RPMI7951 (cell line): ENCODE data around the gene CENPU.

DNA sequence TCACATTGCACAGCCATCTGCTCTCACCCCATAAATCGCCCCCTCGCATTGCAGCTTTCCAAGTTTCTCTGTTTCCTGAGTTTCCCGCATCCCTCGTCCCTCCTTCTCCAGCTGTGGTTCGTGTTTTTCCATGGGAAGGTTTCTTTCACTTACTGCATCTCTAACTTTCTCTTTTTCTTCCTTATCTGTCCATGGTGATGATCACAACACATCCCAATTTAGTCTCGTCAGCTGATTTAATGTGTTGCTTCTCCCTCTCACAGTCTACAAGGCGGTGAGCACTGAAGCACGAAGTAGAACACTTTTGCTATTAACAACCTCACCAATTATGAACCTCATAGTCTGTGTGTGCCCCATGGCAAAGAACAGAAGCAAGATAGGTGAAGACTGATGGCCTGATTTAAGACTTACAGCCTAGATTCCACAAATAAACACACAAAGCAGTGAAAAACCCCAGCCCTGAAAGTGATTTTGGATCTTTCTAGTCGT, 118.0 kb downstream of the ENPP6 start:
- RAMPAGE, long total RNA, result no peak

GRCh38 chr4:184264218-184264735, 46.6 kb upstream of the ENPP6 start:
- RAMPAGE, long total RNA, result no peak

- RAMPAGE, long total RNA, result no peak
These were observed 50.3 kb upstream of the ENPP6 start for GRCh38 chr4:184267658-184268753.

DNA sequence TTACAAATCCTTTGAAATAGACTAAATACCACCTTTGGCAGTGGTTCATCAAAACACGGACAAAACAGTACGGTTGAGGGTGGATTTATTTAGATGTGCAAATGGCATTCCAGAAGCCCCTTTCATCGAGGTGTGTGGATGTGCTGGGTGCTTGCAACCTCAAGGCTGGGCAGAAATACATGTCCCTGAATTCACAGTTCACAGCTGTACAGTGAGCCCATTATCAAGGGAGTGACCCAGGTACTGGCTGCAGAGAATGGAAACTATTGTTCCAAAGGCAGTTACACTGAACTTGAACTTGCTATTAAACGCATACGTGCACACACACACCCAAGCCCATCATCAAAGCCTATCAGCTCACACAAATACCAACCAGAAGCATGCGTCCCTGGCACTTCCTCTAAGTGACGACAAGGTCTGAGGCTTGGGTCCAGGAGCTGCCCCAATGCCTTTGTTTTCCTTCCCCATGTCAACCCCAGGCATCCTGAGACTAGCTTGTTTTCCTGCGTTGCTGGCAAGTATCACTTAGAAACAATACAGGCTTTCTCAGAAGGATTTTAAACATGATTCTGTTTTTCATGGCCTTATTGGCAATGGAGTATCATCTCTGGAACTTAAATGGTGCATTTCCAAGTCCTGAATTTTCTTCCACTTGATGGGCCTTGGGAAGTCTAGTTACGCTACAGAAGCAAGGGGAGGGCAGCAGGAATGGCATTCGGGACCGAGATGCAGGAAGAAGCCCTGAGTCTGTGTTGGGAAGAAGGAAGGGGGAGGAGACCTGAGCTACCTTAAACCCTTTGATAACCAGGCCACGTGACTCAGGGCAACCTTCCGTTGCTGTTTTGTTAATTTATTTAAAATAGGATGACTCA, 88.5 kb downstream of the IRF2 start:
- RAMPAGE, long total RNA, result no peak

- RAMPAGE, long total RNA, result no peak
These were observed 84.2 kb downstream of the IRF2 start for GRCh38 chr4:184390116-184390648.

DNA sequence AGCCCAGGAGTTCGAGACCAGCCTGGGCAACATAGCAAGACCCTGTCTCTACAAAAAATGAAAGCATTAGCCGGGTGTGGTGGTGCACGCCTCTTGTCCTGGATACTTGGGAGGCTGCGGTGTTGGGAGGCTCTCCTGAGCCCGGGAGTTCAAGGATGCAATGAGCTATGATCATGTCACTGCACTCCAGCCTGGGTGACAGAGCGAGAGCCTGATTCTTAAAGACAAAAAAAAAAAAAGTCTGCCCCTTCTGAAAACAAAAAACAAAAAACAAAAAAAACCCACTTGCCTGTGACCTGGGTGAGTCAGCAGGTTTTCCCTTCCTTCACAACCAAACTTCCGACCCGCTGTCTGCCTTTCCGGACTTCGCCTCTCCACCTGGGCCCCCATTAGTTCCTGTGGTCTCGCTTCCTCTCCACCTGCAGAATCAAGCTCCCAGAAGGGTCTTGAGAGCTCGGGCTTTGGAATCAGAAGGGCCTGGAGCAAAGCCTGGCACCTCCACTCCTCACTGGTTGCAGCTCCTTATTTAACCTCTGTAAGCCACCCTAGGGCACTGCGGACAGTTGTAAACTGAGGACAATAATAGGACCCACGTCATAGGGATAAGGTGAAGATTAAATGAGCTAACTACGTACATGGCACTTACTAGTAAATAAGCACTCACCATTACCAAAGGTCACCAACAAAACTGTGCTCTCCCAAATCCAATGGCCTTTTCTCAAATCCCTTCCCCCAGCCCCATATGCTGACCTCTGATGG, 64.5 kb downstream of the IRF2 start:
- RAMPAGE, long total RNA, result no peak

- RAMPAGE, long total RNA, result no peak
These were observed 61.0 kb downstream of the IRF2 start for GRCh38 chr4:184413237-184413790.

- RAMPAGE, long total RNA, result no peak
These were observed 46.7 kb downstream of the IRF2 start for GRCh38 chr4:184427679-184428089.

DNA sequence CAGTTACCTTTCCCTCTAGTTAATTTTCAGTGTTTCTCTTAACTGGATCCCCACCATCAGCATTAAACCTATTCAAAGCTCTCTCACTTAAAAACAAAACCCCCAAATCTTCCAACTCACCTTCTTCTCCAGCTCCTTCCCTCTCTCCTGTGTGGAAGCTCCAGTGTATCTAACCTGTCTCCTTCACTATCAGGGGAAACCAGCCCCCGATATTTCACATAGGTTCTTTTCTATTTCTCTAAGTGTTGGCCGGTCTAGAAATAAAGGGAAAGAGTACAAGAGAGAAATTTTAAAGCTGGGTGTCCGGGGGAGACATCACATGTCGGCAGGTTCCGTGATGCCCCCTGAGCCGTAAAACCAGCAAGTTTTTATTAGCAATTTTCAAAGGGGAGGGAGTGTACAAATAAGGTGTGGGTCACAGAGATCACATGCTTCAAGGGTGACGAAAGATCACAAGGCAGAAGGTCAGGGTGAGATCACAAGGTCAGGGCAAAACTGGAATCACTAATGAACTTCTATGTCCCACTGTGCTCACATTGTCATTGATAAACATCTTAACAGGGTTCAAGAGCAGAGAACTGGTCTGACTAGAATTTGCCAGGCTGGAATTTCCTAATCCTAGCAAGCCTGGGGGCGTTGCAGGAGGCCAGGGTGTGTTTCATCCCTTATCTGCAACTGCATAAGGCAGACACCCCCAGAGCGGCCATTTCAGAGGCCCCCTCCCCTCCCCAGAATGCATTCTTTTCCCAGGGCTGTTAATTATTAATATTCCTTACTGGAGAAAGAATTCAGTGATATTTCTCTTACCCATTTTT, 23.6 kb downstream of the CASP3 start:
- RAMPAGE, long total RNA, result no peak

GRCh38 chr4:184733618-184734663, at the start of gene CENPU:
CENPU (minus strand) TSS chr4:184734096.
- RAMPAGE, long total RNA, result start-site peak on the minus strand at chr4:184734074-184734102, 475 and 94 reads in 2 replicates

- RAMPAGE, long total RNA, result no peak
These were observed 17.1 kb upstream of the CENPU start for GRCh38 chr4:184750717-184751623.

GRCh38 chr4:184802447-184803239, 23.1 kb downstream of the ACSL1 start:
- RAMPAGE, long total RNA, result no peak

DNA sequence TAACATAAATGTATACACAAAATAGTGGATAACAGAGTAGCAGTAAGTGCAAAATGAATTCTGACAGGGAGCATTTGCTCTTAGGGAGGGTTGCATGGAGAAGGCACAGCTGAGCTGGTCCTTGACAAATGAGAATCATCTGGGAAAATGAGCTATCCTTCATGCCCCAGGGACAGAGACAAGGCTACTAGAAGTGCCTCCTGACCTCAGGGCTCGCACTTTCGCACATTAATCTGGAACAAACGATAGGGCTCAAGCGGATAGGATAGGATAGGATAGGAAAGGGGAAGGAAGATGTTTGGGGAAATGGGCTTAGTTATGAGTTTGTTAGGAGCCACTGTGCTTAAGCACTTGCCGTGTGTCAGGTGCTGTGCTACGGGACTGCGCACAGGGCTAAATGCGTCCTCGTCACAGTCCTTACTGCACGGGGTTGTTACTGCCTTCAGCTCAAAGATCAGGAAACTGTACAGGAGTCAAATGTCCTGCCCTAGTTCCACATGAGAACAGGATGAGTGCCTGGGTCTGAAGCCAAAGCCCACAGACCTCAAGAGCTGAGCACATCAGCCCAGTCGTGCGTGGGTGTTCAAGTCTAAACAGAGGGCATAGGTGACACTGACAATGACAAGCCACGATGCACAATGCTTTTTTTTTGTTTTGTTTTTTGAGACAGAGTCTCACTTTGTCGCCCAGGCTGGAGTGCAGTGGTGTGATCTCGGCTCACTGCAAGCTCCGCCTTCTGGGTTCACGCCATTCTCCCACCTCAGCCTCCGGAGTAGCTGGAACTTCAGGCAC, 15.1 kb downstream of the ACSL1 start:
- RAMPAGE, long total RNA, result no peak

DNA sequence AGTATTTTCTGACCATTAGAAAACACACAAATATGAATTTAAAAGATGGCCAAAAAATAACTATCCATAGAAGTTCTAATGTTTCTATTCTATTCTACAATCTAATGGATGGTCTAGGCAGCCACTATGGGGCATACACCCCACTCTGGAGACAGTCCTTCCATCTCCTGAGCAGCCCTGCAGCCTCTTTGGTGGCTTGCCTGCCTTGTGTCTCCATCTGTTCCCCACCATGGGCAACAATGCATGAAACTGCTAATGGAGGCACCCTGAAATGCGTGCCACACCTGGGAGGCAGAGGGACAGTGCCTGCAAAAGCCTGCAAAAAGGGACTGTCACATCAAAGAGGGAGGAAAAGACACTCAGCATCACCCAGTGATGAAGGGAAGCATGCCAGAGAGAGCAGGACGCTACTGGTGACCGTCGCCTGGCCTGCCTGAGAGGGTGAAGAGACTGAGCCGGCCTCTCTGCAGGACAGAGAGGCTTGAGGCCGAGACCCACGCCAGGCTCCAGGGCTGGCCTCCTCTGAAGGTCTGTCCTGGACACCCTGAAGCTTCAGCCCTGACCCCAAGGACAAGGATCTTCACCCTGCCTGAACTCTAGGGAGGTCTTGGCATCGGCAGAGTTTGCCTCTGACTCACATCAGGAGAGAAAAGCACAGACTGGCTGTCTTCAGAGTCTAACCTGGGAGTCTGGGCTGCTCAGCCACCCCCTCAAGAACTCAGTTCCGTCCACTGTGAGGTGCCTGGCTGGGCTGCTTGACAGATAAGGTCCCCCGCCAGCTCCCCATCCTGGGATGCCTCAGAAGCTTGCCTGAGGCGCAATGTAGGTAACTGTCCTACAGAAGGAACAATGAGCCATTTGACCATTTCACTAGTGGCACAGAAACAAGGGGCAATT, 8.2 kb downstream of the ACSL1 start:
- RAMPAGE, long total RNA, result no peak

DNA sequence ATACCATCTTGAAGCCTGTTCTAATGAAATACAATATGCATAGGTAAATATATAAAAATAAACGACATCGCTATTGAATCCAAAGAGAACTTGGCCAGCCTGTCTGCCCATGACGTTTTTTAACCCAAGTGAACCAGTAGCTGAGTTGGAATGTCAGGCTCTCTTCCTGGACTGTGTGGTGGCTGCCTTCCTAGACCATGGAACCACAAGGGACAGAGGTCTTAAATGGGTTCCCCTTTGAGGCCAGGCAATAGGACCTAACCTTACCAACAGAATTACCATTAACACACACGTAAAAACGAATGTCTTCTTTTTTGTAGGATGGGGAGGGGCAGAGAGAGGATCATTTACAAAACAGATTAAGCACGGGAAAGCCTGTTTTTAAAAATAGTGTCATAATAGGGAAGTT, 69.3 kb upstream of the ACSL1 start:
- RAMPAGE, long total RNA, result no peak

GRCh38 chr4:184899182-184900043, 73.6 kb upstream of the ACSL1 start:
- RAMPAGE, long total RNA, result no peak

- RAMPAGE, long total RNA, result no peak
These were observed 57.9 kb upstream of the HELT start for GRCh38 chr4:184960390-184960758.

DNA sequence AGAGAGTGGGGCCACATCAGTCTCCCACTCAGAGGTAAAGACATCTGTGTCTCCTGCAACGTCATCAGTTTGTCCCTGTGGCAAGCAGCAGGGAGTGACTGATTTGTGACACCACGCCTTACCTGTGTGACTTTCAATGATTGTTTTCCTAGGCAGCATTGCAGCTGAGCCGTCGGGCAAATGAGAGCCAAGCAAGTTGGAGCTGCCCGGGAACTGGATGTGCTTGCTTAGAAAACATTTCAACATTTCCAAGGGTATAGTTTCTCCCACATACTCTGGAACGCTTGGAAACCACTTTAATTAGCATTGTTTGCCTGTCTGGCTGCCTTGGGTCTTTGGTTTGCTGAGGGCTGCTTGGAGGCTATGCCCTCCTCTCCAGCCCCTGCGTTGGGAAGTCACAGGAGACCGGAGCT, 29.6 kb upstream of the HELT start:
- RAMPAGE, long total RNA, result no peak

- RAMPAGE, long total RNA, result no peak
These were observed 4.5 kb downstream of the SNX25 start for GRCh38 chr4:185213726-185214526.

- RAMPAGE, long total RNA, result no peak
These were observed 12.1 kb downstream of the LRP2BP start for GRCh38 chr4:185383358-185384267.